Thyroid gland (tissue), 7 donors: ENCODE measurements around a stretch of chr3.

DNA sequence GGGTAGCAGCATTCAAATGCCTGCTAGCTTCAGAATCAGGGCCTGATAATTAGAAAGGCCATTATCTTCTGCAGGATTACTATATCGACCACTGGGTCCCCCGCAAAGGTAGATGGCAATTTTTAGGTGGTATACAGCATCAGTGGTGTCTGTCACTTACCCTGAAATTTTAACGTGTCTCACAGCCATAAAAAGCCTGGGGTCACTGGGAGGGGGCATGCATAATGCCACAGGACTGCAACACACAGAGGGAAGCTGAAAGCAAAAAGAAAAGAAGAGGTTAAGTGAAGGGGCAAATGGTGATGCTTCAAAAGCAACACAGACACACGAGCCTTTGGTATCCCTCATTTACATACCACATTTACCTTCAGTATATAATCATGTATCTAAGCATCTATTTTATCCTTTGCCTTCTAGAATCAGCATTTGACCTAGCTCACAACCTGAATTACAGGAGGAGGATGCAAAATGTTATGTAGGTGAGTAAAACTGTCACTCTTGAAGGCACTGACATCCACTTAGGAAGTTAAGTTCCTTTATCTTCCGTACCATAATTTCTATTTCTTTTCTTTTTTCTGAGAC is 224.4 kb downstream of the FOXP1 start:
- PRO-cap, 2 experiments: no peak in any of the 2 experiments
- RAMPAGE, long total RNA, 5 experiments: no peak in any of the 5 experiments

- PRO-cap, 2 experiments: no peak in any of the 2 experiments
- RAMPAGE, long total RNA, 5 experiments: no peak in any of the 5 experiments
Observed at GRCh38 chr3:71360473-71361021, 223.0 kb downstream of the FOXP1 start.

DNA sequence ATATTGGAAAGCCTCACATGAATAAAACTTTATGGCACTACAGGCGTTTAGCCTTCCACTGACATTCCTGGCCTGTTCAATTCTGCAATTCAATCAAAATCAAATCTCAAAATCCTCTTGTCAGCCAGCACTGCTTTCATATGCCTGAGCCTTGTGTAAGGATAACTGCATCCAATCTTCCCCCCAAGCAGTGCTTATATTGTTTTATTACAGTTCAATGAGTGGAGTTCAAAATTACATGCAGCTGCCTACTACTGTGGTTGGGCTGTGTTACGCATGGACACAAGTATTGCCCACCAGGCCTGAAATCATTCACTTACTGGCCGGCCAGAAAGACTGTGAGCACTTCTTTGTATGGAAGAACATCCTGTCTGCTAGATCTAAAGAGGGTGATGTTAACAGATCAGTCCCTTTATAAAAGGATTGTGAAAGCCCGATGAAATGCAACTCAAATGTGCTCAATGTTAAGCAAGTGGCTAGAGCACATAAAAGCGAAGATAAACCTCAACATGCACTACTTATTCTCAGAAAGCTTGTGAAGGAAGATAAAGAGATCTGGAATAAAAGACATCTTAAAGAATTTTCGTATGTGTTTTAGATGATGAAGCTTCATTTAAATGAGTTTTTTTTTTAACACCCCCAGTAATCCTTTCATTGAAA is 132.5 kb downstream of the FOXP1 start:
- PRO-cap, 2 experiments: no peak in any of the 2 experiments
- RAMPAGE, long total RNA, 5 experiments: no peak in any of the 5 experiments

DNA sequence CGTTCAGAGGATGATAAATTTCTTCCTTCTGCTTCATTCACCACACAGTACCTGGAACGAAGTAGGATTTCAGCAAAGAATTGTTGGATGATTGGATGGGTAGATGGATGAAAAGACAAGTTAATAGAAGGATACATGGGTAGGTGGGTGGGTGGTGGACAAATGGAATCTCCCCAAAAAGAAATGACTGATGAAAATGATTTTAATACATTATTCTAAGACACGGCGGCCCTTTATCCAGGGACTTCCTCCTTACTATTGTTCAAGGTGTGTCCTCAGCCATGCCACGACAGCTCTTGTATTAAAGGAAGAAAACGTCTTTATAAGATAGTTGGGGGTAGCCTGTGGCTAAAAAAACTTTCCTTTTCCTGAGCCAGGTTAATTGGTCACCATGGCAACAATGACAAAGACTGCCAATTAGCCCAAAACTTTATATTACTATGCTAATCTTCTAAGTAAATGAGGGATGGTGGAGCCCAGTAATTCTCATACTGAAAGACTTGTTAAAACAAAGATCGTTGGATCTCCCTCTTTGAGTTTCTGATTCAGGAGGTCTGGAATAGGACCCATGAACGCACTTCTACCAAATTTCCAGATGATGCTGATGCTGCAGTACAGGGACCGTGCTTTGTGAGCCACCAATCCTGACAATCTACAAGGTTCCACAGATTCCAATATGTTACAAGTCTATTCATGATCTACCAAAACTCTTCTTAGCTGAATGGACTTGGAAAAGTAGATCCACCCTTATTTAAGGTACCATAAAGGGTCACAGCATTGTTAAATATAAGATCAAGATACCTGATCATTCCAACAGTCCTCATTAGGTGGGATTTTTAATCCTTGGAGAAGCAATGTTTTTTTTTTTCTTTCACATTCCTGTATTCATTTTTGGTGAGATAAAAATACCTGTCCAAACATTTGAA is 116.0 kb downstream of the FOXP1 start:
- PRO-cap, 2 experiments: no peak in any of the 2 experiments
- RAMPAGE, long total RNA, 5 experiments: no peak in any of the 5 experiments

- PRO-cap, 2 experiments: no peak in any of the 2 experiments
- RAMPAGE, long total RNA, 5 experiments: no peak in any of the 5 experiments
Observed at GRCh38 chr3:71515455-71516094, 68.0 kb downstream of the FOXP1 start.

DNA sequence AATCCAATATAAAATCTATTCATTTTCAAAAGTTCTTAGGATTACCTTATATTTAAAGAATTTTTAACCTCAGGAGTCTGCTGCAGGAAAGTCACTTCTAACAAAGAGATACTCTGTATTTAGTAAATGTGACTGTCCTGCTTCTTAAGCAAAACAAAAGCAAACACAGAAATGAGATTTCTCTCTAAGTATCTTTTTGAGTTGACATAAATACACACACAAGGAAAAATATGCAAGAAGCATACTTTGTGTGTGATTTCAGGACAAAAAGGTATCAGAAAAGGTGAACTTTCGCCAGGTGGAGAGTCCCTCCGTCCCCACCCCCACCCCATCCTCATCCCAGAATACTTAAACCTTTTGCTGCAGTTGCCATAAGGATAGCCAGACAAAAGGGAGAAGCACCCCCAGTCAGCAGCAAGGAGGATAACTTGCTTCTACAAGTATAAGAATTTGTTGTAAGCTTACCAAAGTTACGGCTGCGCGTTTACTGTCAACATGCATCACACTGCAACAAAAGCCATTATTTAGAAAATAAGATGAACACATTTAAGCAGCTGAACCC is 10.4 kb downstream of the FOXP1 start:
- PRO-cap, 2 experiments: no peak in any of the 2 experiments
- RAMPAGE, long total RNA, 5 experiments: no peak in any of the 5 experiments

- PRO-cap, 2 experiments: peak in 1 of 2 experiments; most common plus-strand start chr3:71581609 (in 1); most common minus-strand start chr3:71581585 (in 1)
- RAMPAGE, long total RNA, 5 experiments: no peak in any of the 5 experiments
Observed at GRCh38 chr3:71581485-71582011, 2.0 kb downstream of the FOXP1 start.

GRCh38 chr3:72124064-72124482 is 339.1 kb upstream of the PROK2 start:
- PRO-cap, 2 experiments: no peak in any of the 2 experiments
- RAMPAGE, long total RNA, 5 experiments: no peak in any of the 5 experiments

DNA sequence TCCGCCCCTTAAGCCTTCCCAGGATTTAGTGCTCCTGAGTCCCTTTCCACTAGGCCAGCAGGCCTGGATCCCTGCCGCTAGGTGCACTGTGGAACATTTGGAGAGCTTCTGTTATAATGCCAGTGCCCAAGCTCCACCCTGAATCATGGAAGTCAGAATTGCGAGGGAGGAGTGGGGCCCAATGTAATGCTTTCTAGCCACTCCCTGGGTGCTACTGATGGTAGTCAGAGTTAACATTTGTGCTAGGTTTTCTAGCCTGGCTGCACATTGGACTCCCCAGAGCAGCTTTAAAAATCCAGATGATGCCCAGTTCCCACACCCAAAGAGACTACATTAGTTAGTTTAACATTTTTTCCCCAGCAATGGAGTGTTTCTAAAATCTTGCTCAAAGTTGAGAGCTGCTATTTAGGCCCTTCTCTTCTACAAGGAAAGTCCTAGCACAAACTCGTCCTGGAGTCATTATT is 366.6 kb upstream of the PROK2 start:
- PRO-cap, 2 experiments: no peak in any of the 2 experiments
- RAMPAGE, long total RNA, 5 experiments: no peak in any of the 5 experiments

DNA sequence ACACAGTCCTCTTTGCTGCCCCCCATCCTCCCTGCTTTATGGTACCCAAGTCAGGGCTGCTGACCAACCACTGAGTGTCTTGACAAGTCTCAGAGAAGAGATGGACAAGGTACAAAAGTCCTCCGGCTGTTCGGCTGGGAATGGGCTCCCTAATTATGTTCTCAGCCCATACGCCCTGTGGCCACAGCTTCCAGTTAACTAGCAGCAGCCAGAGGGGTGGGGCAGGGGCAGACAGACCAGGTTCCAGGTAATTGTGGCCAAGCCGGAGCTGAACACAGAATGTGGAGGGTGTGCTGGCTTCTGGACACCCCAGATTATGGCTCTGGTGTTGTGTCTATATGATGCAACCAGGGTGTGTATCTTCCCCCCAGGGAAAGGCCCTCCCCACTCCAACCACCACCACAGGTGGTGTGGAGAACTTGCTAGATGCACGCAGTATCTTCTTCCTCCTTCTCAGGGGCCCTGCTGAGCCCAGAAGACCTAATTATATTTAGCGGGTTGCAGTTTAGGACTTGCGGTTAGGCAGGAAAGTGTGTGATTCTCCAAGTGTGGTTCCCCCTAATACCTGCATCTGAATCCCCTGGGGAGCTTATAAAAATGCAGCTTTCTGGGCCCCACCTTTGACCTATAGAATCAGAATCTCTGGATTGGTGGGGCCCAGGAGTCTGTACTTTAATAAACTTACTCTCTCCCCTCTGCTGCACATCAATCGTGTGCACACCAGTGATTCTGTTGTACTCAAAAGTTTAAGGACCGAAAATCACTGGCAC is 378.9 kb upstream of the PROK2 start:
- PRO-cap, 2 experiments: no peak in any of the 2 experiments
- RAMPAGE, long total RNA, 5 experiments: no peak in any of the 5 experiments

DNA sequence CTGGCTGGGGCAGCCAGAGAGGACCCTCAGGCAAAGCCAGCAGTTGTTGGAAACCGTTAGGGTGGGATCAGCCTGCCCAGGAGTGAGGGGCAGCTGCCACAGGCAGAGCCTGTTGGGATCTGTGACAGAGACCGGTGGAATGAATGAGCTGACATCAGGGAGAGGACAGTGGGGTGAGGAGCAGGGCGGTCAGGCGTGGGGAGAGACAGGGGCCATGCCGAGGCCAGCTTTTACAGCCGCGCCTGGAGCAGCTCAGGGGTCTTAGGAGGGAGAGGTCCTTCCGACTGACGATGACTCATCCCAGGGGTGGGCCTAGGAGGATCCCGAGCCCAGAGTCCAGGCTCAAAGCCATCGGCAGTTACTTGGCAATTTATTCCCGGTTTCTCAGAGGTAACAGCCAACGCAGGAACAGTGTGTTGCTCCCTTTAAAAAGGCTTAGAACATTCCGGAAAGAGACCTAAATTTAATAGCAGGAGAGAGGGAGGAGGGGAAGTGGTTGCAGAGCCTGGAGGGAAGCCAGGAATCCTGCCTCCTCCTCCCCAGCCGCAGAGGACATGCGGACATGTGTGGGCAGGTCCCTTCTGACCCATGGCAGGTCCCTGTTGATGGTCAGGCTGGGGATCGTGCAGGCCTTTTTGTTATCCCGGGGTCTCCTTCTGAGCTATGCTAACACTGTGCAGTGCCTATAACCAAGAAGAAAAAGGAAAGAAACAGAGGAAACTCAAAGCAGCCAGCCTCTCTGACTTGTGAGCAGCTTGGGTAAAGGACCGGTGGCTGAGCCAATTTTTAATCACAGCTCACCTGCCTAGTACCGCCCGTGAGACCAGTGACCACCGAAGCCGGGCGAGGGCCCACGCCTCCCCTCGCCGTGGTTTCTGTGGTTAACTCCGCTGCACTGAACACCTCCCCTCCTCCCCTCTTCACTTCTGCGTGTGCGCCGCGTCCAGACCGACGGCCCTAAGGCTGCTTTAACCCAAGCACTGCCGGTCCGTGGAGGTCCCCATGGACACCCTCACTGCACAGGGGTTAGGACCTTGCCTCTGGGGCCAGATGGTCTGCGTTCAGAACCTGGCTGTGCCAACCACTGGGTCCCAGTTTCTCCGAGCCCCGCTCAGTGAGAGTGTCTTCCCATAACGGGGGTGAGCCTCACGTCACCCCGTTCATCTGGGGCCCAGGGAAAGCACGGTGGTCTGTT is 392.4 kb upstream of the PROK2 start:
- PRO-cap, 2 experiments: peak in 1 of 2 experiments; most common plus-strand start position 373 of the sequence (in 1)
- RAMPAGE, long total RNA, 5 experiments: no peak in any of the 5 experiments

GRCh38 chr3:72306820-72307679 is 522.1 kb upstream of the PROK2 start:
- PRO-cap, 2 experiments: no peak in any of the 2 experiments
- RAMPAGE, long total RNA, 5 experiments: no peak in any of the 5 experiments

- PRO-cap, 2 experiments: no peak in any of the 2 experiments
- RAMPAGE, long total RNA, 5 experiments: no peak in any of the 5 experiments
Observed at GRCh38 chr3:72347689-72348410, 500.4 kb downstream of the SHQ1 start.

GRCh38 chr3:72377772-72378744 is 470.2 kb downstream of the SHQ1 start:
- PRO-cap, 2 experiments: no peak in any of the 2 experiments
- RAMPAGE, long total RNA, 5 experiments: no peak in any of the 5 experiments

DNA sequence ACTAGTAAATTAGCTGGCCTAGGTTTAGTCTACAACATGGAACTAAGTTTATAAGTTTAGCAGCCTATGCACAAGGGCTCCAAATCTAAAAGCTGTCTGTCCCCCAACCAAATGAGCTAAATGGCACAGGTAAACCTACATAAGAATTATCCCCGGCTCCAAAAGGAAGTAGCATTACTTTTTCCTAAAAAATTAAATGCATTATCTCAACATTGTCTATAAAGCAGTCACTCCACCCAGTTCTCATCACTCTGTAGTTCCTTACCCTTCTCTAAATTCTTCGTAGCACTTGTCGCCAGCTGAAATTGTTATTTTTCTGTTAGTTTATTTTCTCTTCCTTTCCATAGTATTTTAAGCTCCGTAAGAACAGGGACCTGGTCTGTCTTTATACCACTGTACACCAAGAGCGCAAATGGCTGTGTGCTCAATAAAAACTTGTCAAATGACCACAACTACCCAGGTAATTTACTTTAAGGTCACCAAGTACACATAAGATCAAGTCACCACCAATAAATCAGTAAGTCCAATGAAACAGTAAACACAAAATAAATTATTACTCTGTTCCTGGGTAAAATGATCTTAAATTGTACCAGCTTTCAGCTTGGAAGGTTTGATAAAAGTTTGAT is 407.1 kb downstream of the SHQ1 start:
- PRO-cap, 2 experiments: no peak in any of the 2 experiments
- RAMPAGE, long total RNA, 5 experiments: no peak in any of the 5 experiments

DNA sequence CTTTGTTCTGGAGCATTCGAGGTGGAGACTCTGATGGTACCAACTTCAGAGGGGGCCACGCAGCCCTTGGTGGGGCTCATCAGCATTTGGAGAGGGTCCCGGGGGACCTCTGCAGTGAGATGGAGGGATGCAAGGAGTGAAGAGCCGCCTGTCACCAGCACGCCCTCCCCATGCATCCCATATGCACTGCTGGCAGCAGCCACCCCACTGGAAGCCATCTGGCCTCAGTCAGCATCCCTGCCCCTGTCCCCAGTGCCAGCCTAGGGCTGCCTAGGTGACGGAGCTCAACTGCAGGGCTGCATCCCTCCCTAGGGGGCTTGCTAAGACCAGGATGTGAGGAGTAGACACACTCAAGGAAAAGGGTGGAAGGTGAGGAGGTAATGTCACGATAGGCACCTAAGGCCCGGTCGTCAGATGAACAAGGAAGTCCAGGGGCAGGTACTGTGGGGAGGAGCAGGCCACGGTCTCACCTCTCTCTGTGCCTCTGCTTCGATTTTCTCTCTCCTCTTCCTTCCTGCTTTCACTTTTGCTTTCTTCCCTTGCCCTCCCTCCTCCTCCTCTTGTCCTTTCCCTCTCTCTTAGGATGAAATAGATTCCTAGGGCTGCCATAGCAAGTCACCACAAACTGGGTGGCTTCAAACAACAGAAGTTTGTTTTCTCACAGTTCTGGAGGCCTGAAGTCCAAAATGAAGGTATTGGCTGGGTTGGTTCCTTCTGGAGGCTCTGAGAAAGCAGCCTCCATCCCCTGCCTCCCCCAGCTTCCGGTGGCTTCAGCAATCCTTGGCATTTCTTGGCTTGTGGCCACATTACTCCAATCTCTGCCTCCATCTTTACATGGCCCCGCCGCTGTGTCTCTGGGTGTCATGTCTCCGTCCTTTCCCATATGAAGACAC is 298.4 kb downstream of the SHQ1 start:
- PRO-cap, 2 experiments: no peak in any of the 2 experiments
- RAMPAGE, long total RNA, 5 experiments: no peak in any of the 5 experiments

- PRO-cap, 2 experiments: peak in 2 of 2 experiments; most common plus-strand start chr3:72738906 (in 2)
- RAMPAGE, long total RNA, 5 experiments: no peak in any of the 5 experiments
Observed at GRCh38 chr3:72738283-72739467, 109.6 kb downstream of the SHQ1 start.

DNA sequence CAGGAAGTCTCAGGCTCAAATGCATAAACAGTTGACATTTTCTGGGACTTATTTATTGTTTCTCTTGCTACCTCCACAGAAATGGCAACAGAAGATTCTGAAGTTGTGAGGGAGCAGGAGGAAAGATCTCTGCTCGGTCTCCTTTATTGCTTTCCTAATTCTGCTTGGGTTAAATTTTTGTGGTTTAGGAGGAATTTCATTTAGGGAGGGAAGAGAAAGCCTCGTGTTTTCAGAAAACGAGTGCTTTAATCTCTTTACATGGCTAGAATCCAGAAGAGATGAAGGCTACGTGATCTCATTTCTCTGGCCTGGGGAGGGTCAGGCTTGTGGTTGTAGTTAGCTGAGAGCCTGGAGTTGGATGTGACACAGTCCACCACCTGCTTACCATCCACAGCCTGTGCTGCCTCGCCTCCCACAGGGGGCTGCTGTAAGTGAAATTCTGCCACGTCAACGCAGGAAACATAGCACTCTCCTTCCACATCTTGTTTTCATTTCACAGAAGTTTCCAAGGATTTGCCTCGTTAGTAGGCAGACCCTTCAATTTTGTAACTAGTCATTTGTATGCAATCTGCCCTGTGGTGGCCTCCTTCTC is 3.2 kb downstream of the GXYLT2 start:
- PRO-cap, 2 experiments: no peak in any of the 2 experiments
- RAMPAGE, long total RNA, 5 experiments: no peak in any of the 5 experiments

DNA sequence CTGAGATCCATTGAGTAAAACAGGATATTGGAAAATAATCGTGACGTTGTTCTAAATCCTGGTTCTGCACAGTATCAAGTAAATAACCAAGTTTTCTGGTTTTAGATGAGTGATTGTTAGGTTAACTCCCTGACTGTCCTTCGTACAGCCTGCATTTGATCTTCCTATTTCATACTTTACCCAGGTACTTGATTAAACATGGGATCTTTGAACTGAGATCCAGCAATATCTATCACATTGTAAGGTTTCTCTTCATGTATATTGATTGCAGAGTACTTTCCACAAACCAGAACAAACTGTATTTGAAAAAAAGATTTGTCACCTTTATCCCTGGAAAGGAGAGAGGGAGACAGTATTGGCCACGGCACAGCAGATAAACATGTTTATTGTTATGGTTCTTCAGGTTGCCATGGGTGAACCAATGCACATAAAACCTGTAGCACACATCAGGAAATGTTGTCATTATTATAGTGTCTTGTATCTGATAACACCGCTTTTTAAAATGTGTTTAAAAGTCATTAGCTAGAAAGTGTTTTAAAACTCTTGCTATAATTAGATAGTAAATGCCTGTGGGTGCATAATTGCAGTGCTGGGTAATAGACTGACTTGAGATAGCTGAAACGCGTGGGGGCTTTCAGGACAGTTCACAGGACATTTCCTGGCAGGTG is 36.0 kb upstream of the PPP4R2 start:
- PRO-cap, 2 experiments: no peak in any of the 2 experiments
- RAMPAGE, long total RNA, 5 experiments: no peak in any of the 5 experiments

DNA sequence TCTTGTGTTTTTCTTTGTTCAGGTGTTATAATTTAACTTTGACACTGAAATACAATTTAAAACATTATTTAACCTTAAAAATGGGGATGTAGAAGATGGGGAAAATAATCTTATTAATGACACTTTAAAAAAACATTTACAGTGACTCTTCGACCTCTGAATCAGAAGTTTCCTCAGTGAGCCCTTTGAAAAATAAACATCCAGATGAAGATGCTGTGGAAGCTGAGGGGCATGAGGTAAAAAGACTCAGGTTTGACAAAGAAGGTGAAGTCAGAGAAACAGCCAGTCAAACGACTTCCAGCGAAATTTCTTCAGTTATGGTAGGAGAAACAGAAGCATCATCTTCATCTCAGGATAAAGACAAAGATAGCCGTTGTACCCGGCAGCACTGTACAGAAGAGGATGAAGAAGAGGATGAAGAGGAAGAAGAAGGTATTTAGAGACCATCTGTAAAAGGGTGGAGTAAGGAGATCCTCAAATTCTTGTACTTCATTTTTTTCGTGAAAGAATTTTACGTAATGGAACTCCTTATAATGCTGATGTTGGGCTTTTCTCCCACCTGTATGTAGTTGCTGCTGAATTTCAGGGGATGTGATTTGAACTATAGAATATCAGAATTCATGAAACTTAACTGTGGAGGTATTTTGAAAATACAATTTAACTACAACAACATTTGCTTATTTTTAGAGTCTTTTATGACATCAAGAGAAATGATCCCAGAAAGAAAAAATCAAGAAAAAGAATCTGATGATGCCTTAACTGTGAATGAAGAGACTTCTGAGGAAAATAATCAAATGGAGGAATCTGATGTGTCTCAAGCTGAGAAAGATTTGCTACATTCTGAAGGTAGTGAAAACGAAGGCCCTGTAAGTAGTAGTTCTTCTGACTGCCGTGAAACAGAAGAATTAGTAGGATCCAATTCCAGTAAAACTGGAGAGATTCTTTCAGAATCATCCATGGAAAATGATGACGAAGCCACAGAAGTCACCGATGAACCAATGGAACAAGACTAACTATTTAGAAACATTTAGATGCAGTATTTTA is 3.6 kb downstream of the EBLN2 start:
- PRO-cap, 2 experiments: no peak in any of the 2 experiments
- RAMPAGE, long total RNA, 5 experiments: no peak in any of the 5 experiments